ENCODE results near the genes HTRA2 and EVA1A.

- PRO-cap, result bidirectional peak, plus-strand start at chr2:74529970, minus-strand start at chr2:74529698
These were observed at the start of gene HTRA2 for GRCh38 chr2:74529581-74530388. HTRA2 (plus strand) TSS chr2:74529933.

GRCh38 chr2:74553556-74553867 lies 230 bp downstream of the LOXL3 start:
- PRO-cap, result no peak

DNA sequence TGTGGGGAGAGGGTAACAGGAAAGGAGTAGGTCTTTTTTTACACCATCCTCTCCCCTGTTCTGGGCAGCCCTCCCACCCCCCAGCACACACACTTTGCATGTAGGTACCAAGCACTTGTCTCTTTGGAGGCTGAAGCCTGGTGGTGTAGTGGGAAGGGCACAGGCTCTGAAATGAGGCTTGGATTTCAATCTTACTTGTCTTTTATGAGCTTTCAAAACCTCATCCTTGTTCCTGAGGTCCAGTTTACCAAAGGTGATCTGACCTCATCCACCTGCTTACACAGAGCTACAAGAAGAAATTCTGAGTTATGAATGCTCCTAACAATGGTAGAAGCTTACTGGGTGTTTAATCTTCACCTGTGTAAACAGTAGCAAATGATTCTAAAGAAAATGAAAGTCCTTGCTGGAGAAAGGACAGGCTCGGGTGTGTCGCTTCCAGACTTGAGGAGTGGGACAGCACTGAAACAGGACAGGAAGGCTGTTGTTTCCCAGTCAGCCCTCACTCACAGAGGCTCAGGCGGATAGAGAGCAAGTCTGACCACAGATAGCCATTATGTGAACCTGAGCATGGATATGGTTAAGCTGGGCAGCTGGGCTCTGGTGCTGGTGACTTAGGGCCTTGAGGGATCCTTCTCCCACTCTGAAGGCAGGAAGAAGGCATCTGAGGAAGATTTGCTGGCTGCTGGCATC lies 3.7 kb downstream of the DOK1 start:
- PRO-cap, result no peak

DNA sequence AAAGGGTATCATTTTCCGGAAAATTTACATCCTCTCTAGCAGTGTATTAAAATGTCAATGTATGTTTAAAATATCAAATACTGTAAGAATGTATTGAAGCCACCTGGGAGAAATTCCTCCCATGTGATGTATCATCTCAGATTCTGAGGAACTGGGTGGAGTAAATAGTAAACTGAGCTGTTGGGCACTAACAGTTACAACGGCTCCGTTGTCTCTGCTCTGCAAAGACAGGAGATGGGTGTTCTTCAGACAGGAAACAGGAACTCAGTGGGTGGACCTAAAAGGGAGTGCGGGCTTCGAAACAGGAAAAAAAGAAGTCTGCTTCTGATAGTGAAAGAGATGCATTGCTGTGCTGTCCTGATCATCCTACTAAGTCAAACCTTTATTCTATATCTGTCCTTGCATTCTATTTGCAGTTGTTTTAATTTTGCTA lies 19.3 kb downstream of the DOK1 start:
- PRO-cap, result no peak

GRCh38 chr2:74712175-74713237 lies 58.5 kb downstream of the SEMA4F start:
- PRO-cap, result no peak

DNA sequence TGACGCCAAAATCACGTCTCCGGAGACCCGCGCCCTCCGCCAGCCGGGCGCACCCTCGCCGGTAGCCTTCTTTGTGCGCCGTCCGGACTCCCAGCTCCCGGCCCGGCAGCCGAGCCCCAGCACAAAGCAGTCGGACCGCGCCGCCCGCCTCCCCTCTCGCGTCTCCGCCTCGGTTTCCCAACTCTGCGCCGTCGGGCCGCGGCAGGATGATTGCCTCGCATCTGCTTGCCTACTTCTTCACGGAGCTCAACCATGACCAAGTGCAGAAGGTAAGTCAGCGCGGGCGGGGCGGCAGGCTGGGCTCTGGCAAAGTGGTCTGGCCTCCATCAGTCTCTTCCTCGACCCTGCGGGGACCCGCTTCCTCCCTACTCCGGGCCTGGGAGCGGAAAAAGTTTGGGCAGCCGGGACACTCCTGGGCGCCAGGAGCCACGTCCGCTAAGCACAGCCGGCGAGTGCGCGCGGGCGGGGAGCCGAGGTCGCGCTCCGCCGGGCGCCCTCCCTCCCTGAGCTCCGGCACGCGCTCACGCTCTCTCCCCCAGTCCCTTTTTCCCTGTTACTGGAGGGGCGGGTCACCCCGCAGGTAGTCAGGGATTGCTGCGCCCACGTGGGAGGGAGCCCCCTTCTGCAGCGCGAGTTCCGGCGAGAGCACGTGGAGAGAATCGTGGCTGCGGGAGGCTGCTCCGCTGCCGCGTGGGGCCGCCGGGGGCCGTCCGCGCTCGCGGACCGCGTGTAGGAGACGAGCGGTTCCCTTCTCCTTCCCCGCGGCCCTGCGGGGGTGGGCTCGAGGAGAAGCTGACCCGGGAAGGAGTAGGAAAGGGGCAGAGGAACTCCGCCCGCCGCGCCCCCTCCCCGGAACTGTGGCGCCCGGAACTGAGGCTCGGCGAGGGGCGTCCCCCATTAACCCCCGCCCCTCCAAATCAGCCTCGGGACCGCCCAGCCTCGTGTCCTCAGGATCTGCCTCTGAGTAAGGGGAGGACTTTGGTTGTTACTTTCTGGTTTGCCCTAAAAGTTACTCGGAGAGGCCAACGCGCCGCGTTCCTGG lies 769 bp downstream of the HK2 start:
- PRO-cap, result unidirectional peak, minus-strand start at position 769 of the sequence; unidirectional peak, minus-strand start at position 777 of the sequence

- PRO-cap, result no peak
These were observed 39.0 kb downstream of the HK2 start for GRCh38 chr2:74872831-74873420.

DNA sequence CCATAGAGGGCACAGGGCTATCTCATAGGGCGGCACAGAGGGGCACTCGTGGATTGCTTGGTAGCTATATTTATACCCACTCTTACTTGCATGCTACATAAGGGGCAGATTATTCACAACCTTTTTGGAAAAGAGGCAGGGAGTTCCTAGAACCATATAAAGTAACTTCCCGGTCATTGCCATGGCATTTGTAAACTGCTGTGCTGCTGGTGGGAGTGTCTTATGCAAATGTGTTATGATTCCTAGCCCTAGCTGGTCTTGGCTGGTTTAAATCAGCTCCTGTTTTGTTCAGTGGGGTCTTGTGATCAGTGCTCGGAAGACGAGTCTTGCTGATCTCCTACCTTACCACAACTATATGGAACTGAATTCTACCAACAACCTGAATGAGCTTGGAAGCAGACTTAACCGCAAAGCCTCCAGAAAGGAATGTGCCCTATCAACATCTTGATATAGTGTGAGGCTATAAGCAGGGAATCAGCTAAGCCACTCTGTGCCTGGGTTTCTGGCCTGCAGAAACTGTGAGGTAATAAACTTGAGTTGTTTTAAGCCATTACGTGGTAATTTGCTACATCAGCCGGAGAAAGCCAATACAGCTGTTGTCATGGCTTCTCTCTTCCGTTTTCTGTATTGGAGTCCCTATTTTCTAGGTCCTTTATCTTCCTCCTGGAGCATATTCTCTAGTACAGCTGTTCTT lies 33.5 kb downstream of the POLE4 start:
- PRO-cap, result no peak

DNA sequence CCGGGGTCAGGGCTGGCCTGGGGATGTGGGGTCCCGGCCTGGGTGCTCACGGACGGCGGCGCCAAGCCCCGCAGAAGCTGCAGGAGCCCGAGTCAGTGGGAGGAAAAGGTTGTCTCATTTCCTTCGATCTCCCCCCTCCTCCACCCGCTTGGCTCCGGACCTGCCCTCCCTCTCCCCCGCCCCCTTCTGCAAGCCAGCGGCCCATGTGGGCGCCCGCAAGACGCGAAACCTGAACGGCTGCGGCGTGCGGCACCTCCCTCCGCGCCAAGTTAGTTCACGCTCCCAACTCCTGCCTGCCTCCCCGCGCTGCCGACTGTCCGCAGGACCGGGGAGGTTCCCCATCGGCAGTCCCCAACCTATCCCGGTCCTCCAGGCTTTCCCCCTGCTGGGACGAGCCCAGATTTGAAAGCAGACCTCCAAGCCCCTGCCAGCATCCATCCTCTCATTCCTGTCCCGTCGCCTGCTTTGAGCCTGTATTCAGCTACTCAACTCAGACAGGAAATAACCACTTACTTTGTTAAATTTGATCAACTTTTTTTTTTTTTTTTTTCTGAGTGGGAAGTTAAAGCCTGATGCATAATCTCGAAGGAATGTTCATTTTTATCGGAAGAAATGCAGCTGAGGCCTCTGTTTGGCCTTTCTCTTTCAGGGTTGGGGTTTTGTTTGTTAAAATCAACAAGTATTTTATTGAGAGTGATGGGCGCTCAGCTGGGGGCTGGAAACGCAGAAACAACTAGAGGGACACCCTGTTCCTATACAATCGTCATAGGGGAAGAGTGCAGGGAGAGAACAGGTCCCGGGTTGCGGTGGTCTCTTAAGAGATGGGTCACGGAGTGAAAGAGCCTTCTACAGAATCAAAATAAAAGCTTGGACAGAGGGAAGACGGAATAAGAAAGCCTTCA lies at the start of gene EVA1A:
TSS of gene EVA1A (minus strand) at position 97 of the 902 bp plus-strand sequence.
- PRO-cap, result no peak

GRCh38 chr2:75679251-75679684 lies 31.4 kb downstream of the GCFC2 start:
- PRO-cap, result no peak

DNA sequence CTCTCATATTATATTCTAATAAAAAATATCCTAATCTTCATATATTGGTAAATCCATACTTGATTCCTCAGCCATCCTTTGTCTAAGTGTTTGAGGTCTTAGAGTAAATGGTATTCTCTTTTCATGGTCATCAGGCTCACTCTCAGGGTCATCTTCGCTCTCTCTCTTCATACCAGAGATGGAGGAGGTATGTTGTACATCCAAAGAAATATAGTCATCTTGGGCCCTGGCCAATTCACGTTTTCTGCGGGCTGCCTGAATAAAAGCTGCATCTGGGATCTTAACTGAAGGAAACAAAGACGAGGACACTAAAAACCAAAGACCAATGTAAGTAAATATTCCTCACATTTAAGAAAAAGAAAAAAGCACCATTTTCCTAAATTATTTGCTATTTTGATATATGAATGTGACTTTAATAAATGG lies 8.6 kb downstream of the GCFC2 start:
- PRO-cap, result no peak

- PRO-cap, result no peak
These were observed 297.3 kb upstream of the GCFC2 start for GRCh38 chr2:76007826-76008576.

DNA sequence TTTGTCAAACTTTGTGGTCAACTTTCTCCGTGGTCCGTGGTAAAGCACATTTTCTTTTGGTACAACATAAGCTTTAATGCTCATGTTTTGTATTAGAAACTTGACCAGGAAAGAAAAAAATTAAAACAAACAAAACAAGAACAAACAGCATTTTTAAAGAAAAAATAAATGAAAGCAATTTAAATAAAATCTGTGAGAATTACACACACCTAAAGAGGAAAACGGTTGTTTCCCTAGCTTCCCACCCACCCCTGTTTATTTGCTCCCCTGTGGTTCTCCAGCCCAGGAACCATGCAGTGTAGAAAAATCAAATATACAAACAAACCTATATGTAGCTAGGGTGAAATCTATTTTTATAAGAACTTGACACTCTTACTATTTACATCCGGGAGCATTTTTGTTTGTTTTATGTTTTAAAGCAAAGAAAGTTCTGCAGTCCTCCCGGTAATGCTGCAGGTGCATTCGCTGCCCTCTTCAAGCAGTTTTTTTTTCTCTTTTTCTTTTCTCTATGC lies 774.1 kb downstream of the LRRTM4 start:
- PRO-cap, result no peak

DNA sequence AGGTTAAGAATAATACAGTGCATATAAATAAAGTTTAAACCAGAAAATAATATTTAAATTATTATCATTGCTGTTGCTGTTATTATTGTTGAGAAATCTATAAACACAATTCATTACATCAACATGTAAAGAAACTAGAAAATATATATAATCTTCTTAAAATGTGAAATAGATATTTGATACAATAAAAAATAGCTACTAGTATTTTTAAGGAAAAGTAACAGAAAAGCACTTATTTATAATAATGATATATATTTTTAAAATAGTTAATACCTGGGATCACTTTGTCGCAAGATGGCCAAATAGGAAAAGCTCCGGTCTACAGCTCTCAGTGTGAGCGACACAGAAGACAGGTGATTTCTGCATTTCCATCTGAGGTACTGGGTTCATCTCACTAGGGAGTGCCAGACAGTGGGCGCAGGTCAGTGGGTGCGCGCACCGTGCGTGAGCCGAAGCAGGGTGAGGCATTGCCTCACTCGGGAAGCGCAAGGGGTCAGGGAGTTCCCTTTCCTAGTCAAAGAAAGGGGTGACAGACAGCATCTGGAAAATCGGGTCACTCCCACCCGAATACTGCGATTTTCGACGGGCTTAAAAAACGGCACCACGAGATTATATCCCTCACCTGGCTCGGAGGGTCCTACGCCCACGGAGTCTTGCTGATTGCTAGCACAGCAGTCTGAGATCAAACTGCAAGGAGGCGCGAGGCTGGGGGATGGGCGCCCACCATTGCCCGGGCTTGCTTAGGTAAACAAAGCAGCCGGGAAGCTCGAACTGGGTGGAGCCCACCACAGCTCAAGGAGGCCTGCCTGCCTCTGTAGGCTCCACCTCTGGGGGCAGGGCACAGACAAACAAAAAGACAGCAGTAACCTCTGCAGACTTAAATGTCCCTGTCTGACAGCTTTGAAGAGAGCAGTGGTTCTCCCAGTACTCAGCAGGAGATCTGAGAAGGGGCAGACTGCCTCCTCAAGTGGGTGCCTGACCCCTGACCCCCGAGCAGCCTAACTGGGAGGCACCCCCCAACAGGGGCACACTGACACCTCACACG lies 70.7 kb upstream of the LRRTM4 start:
- PRO-cap, result no peak

GRCh38 chr2:78260073-78260348 lies 737.8 kb upstream of the LRRTM4 start:
- PRO-cap, result no peak

GRCh38 chr2:84459402-84459691 lies 267 bp upstream of the SUCLG1 start:
- PRO-cap, result bidirectional peak, plus-strand start at chr2:84459581, minus-strand start at chr2:84459239

DNA sequence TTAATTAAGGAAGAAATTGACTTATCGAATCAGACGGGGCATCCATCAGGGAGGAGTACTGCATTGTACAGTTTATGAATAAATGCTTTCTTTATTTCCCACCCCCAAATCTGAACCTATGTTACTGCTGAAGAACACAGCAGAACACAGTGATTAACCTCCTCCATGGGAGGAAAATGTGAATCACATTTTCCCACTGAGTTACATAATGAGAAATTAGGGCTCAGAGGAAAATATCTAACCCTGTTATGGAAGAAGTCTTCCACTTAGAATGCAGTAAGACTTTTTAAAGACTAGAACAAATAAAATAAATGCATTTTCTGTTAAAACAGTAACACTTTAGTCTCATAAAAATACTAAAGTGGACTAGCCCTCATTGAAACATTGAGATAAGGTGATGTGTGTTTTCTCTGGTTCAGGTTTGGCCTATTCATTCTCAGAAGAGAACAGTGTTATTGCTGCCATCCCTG lies 10.9 kb downstream of the DNAH6 start:
- PRO-cap, result no peak

DNA sequence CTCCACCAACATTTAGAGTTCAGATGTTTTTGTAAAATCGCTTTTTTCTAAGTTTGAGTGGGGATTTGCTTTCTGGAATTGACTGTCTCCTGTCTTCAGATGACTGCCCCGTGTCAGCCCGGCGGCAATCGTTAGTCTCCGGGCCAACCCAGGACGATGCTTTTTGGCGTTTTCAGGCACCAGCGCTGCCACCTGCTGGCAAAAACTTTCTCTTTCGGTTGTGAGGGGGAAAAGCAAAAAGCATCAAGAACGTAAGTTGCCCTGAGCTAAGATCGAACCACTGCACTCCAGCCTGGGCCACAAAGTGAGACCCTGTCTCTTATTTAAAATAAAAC lies 1.2 kb upstream of the TRABD2A start:
- PRO-cap, result no peak

GRCh38 chr2:84905957-84906948 lies 797 bp downstream of the TMSB10 start:
- PRO-cap, result no peak

DNA sequence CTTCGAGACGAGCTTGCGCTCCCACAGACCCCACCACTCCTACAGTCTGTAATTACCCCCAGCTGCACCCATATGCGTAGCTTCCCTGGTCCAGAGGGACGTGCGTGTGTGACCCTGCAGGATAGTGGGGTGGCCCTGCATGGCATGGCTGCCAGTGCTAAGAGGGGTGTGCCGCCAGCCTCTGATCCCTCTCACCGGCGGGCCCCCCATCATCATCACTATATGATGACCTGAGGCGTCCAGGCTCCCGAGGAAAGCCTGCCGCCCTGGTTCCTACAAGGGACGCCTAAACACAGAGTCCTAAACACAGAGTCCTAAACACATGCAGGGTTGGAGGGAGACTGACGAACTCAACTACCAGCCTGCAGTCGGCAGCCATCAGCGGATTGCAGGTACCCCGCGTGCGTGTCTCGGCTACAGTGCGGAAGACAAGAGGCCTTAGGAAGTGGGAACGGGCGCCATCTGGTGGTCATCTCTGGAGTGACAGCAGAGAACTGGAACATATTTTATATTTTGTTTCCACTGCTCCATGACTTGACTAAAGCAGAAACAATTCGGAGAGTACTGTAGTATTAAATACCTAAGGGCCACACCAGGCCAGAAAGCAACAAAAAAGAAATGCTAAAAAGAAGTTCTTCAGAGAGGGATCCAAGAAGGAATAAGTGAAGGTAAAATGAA lies 21.4 kb downstream of the TMSB10 start:
- PRO-cap, result no peak

Measured in mesenteric fat pad (tissue), 1 donor.